GM19240 (cell line): ENCODE measurements around a stretch of chr1.

DNA sequence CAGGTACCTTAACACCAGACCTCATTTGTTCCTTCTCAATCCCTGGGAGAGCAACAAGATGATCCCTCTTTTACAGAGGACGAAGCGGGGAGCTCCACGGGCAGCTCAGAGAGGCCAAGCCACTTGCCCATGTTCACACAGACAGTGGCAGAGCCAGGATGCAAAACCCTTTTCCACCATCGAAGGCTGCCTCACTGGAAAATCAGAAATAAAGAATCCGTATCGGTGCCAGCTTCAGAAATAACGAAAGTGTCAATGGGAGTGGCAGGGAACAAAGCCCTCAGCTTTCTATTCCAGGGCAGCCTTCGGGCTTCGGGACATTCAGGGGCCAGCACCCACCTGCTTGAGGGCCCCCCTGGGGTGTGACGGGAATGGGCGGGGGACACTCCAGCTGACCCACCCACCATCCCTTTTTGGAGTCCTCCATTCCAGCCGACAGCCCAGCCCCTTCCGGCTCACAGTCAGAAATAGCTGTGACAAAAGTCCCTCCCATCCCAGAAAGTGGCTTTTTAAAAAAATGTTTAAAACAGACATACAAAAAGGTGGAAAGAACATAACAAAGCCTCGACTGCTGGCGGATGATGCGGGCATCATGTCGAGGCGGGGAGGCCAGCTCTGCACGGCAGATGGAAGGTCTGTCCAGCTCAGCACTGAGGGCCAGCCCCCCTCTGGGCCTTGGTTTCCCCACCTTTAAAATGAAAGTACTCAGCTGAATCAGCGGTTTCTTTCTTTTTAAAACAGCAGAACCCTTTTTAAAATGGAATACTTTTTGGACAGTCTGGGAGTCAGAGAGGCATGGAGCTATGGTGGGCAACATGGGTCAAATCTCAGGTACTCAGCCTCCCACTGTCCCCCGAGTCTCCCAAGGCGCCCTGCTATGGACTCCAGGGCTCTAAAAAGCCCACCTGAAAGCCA lies 5.8 kb downstream of the IFFO2 start:
- RRBS: no CpG with 5 or more reads among the region's 22 CpGs

DNA sequence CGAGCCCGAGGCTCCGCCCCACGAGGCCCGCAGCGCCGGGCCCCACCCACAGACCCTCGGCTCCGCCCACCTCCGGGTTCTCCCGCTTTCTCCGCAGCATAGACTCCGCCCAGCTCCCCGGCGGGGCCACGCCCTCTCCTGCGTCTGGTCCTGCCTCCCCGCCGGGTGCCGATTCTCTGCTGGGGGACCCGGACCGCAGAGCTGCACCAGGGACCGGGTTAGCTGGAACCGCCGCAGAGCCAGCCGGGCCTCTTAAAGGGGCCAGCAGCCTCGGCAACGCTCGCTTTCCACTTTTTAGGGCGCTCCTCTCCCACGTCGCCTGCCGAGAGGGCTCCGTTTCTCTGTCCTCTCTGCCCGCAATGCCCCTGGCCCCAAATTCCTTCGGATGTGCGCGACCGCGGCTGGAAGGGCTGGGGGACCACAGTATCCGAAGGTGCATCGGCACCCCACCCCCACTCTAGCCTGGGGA lies 325 bp upstream of the IFFO2 start:
- RRBS: 3% methylated on average over 10 of the region's 42 CpGs

GRCh38 chr1:18957236-18957562 lies 723 bp upstream of the IFFO2 start:
- RRBS: 9% methylated on average over 10 of the region's 21 CpGs

DNA sequence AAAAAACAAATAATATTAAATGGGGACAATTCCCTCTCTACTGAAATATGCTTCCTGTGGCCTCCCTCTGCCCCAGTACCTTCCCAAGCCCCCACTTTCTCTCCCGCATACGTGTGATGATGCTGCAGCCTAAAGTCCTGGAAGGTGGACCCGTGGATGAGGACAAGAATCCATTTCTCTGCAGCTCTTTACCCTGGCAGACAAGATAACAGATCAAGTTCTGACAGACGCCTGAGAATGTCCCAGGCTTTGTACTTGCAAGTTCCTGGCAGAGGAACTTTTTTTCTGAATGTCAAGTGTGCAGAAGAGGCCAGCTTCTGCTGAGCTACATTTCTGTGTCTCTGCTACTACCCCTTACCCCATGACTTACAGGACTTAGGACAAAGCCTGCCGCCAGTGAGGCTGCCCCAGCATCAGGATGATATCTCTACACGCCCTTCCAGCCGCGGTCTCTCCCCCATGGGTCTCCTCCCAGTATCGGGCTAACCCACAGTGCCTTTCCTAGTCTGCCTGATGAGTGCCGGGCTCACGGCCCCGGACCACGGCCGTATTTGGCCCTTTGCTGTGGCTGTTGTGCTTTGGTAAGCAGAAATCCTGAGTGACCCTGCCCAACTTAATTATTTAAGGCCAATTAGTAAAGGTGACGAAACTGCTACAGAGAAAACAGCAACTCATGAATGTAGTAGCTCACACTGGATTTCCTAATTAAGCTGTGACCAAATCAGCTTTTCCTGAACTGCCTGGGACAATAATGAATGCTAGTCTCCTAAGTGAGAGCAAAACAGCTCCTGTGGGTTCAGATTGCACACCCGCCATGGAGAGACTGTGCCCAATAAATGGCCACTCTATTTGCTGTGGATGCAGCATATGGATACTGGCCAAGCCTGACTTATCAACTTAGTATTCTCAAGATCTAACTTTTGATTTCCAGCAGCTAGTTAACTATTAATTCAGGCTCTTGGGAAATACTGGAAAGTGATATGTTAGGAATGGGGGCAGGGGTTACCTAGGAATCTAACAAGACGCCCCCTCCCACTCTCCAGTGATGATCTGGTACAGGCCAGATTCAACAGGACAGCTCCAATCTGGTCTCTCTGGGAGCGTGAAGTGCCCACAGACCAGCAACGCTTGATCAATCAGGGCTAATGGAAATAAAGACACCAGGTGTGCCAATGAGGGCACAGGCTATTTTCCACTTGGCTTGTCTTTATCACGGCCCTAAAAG lies 123.2 kb upstream of the IFFO2 start:
- RRBS: no CpG with 5 or more reads among the region's 20 CpGs

GRCh38 chr1:19081942-19082639 lies 125.6 kb upstream of the IFFO2 start:
- RRBS: no CpG with 5 or more reads among the region's 10 CpGs

DNA sequence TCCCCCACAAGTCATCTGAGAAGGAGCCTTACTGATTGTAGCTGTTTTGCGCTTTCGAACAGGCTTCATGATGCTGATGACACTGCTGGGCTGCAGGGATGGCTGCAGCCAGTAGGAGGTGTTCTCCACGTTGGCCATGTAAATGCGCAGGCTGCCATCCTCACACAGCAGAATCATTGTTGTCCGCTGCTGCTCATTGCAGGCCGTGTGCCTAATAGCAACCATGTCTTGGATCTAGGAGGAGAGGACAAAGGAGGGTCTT lies 56.9 kb downstream of the UBR4 start:
- RRBS: no CpG with 5 or more reads among the region's 6 CpGs

GRCh38 chr1:19162386-19162815 lies 47.7 kb downstream of the UBR4 start:
- RRBS: no CpG with 5 or more reads among the region's 6 CpGs

GRCh38 chr1:19296835-19297335 lies 8.3 kb upstream of the AKR7A3 start:
- RRBS: no CpG with 5 or more reads among the region's 9 CpGs

DNA sequence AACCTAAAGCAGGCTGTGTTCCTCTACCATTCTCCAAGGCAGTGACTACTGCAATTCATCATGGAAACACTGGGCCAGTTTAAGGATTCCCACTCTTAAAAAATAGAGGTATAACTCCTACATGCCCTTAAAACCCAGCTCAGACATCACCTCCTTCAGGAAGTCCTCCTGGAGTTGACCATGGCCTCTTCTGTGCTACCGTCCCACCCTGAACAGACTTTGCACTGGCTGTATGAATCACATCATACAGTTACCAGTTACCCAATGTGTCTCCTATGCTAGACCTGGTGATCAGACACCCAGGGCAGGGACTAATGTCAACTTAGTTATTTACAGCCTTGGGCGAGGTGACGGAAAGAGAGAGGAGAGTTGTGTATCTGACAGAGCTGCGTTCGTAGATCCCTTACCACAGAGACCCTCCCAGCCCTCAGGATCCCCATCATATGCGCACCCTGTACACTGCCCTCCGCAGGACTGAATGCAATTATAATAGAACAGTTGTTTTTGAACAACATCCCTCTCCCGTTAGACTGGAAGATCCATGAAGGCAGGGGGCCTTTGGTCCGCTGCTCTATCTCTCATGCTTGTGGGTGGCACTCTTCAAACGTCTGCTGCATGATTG lies 72.7 kb downstream of the SLC66A1 start:
- RRBS: no CpG with 5 or more reads among the region's 10 CpGs

- RRBS: no CpG with 5 or more reads among the region's 30 CpGs
Observed at GRCh38 chr1:19390693-19391918, 79.0 kb downstream of the SLC66A1 start.

DNA sequence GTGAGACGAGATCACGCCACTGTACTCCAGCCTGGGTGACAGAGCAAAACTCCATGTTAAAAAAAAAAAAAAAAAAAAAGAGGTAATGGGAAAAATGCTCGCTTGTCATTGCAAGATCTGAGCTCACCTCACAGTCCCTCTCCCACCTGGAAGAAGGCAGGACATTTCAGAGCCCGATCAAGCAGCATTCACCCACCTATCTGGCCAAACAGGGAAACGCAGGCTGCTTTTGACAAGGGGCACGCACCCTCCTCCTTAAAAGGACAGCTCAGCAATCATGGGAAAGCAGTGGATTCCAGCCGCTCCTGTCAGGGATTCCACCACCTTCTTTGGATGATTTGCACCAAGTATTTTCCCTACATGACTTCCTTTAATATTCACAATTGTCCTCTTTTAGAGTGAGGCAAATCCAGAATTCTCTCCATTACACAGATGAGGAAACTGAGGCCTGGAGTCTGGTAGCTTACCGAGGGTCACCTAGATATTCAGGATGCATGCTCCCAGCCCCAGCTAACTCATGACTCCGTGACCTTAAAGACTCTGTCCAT lies 80.8 kb downstream of the CAPZB start:
- RRBS: no CpG with 5 or more reads among the region's 9 CpGs

DNA sequence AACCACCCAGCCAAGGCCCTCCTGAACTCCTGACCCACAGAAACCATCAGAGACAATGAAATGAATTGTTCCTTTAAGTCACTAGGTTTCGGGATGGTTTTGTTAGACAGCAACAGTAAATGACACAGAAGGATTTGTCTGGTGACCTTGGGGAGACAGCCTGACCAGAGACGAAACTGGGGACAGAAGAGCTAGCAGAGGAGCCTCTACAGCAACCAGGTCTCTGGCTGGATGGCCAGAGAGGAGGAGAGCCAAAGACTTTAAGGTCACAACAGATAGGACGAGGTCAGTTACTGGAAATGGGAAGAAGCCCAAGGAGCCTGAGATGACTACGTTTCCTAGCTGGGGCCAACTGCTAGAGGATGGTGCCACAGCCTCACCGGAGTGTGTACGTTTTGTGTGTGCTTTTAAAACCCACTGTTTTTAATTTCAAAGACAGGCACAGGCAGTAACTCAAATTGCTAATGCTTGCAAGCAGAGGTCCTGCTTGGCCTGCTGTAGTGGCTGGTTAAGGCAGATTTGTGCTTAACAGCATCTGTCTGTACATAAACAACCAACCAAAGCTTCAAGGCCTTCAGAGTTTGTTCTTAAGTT lies 58.5 kb downstream of the CAPZB start:
- RRBS: no CpG with 5 or more reads among the region's 6 CpGs

DNA sequence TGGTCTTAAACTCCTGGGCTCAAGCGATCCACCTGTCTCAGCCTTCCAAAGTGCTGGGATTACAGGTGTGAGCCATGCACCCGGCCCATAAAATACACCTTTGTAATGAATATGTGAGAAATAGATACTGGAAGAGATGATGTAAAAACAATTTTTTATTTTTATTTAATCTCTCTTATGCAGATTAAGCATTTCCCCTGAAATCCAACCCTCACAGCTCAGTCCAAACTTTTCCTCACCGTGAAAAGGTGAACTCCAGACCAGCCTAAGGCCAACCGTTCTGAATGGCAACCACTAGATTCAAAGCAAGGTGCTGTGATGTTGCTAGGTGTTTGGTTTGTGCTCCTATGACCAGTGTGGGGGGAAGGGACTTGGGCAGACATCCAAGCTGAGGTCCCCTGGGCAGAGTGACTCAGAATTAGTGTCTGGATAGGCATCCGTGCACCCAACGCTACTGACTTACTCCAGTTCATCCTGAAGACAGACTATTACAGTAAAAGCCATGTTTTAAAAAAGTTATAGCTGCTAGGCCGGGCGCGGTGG lies 45.0 kb downstream of the CAPZB start:
- RRBS: no CpG with 5 or more reads among the region's 9 CpGs

DNA sequence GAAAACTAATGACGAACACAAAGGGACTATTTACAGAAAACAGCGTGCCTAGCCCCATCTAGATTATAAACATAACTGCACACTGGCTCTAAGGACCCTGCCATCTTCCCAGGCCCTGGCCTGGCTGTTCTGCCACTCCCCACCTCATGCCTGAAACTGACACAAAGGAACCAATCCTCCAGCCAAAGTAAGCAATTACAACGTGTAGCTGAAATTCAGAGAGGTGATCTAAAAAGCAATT lies 41.0 kb downstream of the CAPZB start:
- RRBS: no CpG with 5 or more reads among the region's 3 CpGs

DNA sequence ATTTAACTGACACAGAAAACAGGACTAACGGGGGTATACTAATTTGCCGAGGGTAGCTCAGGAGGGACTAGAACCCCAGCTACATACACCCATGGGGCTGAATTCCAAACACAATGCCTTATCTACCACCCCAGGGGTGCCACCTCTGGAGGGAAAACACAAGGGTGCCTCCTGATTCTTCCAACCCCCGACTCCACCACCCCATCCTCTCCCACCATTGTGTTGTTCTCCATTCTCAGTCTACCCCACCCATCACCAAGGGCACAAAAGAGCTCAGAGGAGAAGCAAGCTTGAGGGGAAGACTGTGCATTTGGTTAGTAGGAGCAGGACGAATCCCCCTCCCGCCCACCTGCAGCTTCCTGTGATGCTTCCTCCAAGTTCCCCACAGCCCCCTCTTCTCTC lies 22.0 kb upstream of the CAPZB start:
- RRBS: no CpG with 5 or more reads among the region's 5 CpGs

DNA sequence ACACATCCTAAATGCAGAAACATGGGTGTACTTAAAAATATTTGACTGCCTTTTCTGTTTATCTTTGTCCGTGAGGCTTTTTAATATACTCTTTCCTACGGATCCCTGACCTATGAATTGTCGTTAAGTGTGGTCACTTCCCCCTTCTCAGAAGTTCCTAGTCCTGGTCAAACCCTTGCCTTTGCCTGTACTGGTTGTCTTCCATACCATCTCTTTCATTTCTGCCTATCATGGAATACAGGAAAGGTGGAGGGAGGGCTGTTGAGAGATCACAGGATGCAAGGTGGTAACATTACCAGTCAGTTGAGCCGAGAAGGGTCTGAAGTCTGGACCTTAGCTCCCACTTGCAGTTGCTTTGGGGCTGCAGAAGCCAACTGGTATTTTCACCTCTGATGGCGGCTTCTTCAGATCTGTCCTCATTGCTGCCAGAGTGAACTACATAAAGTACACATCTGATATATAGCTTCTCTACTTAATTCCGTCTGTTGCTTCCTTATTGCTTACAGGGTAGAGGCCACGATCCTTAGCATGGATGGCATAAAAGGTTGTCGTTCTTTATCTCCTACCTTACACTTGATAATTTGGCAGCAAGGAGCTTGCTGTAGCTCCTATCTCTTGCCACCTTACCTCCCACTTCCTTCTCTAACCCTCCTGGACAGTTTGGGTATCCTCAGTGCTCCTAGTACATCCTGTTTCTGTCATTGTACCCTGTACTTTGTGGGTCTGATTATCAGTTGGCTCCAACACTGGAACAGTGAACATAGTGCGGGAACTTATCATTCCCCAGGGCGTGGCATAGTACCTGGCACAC lies 16.3 kb downstream of the MICOS10 start:
- RRBS: no CpG with 5 or more reads among the region's 10 CpGs

DNA sequence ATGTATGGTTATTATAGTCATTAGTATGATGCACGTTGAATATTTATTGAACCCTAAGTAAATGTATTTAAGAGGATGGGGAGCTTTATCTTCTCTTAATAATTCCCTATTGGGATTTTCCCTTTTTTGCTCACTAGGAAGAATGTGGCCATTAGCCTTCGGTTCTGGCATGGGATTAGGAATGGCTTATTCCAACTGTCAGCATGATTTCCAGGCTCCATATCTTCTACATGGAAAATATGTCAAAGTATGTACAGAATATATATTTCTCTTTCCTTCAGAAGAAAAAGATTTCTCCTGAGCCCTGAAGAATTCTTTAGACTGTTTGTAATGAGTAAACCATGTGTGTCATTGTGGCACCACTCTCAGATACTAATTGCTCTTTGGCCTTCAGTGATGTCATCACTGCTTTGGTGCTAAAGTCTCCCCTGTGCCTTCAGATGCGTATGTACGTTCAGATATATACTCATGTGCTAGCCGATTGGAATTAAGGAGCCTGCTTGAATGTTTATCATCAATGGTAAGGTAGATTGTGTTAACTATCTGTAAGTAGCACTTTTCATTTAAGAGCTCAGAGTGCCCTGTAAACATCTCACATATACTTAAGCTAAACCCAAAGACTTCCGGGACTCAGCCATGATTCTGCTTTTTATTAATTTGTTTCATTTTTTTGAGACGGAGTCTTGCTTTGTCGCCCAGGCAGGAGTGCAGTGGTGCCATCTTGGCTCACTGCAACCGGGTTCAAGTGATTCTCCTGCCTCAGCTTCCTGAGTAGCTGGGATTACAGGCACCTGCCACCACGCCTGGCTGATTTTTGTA lies 20.6 kb upstream of the NBL1 start:
- RRBS: 57% methylated on average over 1 of the region's 10 CpGs

GRCh38 chr1:19639996-19640741 lies 3.9 kb upstream of the NBL1 start:
- RRBS: no CpG with 5 or more reads among the region's 11 CpGs

DNA sequence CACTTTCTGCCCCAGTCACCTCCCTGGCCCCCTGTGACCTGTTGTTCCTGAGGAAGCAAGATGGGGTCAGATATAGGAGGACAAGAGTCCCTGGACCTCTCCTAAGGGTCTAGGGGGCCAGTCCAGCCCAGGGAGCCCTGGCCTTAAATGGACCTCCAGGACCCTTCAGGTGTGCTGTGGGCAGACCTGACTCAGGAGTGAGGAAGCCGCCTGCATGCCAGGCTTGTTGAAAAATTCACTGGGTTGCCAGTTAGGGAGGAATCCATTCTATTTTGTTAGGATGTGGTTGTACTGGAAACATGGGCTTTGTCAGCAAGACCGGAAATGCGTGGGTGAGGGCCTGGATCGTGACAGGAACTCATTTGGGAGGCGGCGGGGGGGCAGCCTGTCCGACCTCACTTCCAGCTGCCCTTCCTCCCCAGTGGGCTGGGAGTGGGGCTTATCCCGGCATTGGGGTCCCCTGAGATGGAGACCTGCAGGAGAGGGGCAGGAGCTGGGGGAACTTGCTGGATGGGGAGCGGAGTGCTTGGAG lies 8.0 kb downstream of the NBL1 start:
- RRBS: no CpG with 5 or more reads among the region's 9 CpGs

DNA sequence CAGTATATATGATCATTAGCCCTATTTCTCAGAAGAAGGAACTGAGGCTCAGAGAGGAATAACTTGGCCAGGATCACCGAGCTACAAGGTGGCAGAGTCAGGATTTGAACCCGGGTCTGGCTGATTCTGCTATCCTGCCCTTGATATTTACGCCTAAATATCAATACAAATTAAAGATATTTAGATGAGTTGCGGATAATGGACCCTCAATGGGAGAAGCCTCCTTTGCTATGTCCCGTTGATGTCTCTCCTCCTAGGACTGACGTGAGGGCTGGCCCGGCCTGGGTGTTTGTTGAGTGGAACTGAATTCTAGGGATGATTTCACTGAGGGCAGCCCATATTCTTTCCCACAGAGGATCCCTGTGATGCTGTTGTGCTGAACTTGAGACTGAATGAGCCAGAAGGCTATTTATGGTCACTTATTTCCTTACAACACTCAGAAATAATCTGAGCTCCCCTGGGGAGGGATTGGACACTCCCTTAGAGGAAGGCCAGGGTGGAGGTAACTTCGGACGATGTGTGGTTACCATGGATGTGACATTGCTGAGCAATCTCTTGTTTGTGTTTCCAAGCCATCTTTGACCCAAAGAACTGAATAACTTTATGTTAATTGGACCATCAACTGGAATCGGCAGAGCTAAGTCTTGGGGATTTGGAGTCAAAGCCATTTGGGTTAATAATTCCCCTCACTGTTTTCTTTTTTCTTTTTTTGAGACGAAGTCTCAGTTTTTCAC lies 5.0 kb upstream of the TMCO4 start:
- RRBS: no CpG with 5 or more reads among the region's 11 CpGs